A375 (cell line): ENCODE measurements around a stretch of chr17.

DNA sequence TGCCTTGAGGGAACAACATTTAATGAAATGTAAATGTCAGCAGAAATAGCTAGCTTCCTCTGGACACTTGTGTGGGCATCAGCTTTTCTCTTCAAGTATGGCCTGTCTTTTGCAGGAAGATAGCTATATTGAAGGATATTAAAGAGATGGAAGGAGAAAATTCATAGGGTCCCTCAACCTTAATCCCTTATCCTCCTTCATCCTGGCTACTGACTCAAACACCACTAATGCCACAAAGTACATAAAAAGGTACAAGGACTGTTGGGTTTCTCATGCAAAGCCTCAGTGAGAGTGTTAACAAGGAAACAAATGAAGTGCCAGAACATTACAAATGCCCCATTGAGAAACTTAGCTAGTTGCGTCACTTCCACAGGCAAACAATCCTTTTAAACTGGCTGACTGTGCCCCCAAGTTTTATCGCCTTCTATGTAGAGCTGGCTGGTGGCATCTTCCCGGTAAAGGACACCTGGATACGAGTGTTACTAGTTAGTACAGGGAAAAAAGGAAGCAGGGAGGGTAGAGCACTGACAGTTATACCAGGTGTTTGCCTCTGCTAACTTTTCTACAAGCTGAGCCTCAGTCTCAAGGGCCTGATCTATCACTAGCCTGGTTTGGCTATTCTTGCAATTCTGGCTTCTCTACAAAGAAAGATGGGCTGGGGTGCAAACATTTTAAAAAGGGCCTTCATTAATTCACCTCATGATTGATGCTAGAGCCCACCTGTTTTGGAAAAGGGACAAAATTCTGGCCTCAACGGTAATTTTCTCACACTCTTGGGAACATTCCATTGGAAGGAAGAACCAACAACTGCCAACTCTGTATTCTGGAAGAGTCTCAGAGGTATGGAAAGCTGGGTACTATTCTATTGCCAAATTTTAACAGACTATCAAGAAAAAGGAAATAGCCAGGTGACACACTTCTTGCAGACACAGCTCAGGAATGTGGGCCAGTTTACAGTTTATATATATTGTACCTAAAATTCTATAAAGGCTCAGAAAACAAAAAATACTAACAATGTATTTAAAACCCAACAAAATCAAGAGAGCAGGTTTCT is 13.8 kb downstream of the PHF12 start:
- RAMPAGE, long total RNA: no peak

DNA sequence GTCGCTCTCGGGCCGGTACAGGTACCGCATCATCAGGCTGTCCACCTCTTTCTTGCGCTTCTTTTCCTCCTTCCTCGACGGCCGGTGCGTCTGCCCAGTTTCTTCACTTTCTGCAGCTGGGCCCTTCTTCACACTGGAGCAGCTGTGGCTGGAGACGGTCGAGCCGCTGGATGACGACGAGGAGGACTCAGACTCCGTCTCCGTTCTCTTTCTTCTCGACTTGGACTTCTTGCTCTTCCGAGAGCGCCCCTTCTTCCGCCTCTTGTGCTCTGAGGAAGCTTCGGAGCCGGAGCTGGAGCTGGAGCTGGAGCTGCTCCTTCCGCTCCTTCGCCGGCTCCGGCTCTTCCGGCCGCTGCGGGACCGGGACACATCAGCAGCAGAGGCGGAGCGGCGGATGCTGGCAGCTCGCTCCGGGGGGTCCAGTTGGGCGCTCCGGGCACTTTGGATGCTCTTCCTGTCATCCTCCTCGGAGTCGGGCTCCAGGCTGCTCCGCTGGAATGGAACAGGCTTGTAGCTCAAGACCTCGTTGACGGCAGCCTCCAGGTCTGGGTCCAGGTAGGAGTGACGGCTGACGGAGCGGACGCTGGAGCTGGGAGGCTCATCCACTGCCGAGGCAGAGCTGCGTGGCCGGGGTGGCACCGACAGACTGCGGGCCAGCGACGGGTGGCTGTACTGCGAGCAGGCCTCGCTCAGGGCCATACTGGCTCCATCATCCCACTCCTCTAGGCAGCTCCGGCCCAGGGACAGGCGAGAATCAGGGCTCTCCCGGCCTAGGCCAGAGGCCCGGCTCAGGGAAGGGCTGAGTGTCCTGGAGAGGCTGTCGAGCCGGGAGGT is 37.0 kb downstream of the PIPOX start:
- RAMPAGE, long total RNA: no peak

DNA sequence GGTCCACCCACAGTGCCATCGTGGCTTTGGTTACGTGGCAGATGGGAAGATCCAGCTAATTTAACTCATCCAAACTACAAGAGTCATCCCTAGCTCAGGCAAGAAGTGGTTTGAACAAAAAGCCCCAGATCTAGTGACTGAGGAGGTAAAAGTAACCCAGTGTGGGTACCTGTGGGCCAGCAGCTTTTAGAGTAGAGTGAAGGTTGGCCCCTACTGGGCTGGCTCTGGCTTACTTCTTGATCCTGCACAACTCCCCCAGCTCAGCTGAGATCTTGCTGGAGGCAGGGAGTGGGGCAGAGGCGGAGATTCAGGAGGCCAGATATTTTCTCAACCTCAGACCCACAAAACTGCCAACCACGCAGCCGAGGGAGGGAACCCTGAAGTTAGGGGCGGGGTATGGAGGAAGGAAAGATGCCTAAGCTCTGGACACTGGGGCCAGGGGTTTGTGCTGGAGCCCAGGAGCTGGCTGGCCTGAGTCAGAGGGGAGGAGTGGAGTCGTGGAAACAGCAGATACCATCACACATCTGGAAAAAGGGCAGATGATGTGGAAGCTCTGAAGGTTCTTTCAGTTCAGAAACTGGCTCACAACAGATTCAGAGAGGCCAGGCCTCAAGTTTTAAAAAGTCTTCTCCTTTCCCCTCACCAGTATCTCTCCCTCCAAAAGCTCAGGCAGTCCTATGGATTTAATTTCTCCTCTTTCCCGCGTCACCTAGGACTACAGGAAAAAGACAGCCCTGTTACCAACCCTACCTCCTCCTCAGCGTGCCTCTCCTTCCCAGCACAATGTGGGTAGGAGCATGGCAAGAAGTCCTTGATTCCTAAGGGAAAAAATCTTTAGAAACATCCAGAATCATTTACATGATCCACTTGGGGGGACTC is 48.2 kb downstream of the MYO18A start:
- RAMPAGE, long total RNA: no peak

DNA sequence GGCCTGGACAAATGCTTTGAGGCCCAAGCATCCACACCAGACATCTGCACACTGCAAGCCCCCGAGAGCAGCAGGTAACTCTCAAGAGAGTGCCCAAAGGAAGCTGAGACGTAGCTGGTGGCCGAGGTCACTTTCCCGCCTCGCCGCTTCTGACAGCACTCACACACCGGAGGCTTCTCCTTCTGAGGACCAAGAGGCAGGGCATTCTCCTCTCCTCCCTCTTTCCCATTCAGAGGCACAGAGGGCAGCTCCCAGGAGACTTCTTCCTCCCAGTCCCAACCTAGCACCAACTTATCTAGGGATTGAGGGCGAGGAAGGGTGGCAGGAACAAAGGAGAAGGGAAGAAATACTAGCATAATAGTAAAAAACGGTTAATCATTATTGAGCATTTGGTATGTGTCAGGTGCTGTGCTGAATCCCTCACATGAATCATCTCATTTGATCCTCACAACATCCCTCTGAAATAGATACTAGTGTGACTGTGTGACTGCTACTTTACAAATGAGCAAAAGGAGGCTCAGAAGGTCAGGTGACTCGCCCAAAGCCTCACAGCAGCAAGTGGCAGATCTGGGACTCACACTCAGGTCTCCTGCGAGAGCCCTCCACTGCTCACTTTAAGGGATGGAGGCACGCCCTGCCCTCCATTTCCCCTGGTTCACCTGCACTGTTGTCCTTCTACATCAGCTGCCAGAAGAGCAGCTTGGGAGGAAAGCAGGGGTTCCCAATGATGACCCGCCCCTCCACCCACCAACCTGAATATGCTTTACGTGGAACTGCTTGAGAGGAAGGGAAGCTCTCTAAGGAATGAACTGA is 41.8 kb downstream of the MYO18A start:
- RAMPAGE, long total RNA: no peak

DNA sequence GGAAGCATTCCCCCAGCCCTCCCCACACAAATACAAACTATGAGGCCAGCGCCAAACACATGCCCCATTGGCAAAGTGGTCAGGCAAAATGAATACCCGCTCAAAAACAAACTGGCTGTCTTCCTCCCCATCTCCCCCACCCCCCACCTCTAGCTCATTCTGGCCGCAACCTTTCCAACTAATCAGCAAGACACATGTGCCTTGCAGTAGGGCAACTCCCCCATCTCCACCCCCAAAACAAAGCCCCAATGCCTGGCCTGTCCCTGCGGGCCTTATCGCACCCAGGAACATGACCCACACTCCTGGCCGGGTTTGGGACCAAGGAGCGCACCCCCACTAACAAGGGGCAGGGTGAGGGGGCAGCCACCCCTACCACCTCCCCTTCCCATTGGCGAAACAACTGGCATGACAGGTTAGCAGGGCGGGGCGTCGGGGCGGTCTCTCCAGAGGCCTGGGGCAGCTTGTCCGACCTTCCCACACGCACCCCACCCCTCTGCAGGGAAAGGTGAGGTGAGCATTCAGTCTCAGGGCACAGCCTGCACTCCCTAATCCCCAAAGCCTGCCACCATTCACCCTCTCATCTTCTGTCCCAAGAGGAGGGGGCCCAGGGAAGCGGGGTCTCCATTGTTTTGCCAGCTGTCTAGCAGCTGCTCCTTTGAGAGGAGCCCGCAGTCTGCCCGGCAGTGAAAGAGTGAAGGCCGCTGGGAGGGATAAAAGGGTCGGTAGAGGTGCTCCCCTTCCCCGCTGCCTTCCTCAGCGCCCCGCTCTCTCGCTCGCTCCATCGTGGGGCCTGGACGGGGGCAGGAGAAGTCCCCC is 860 bp downstream of the MYO18A start:
- RAMPAGE, long total RNA: no peak

GRCh38 chr17:29260104-29260850 is 13.6 kb downstream of the CRYBA1 start:
- RAMPAGE, long total RNA: no peak

GRCh38 chr17:29292086-29293319 is 1.4 kb downstream of the NUFIP2 start:
- RAMPAGE, long total RNA: no peak

GRCh38 chr17:29632326-29633004 is 9.8 kb upstream of the CORO6 start:
- RAMPAGE, long total RNA: no peak

DNA sequence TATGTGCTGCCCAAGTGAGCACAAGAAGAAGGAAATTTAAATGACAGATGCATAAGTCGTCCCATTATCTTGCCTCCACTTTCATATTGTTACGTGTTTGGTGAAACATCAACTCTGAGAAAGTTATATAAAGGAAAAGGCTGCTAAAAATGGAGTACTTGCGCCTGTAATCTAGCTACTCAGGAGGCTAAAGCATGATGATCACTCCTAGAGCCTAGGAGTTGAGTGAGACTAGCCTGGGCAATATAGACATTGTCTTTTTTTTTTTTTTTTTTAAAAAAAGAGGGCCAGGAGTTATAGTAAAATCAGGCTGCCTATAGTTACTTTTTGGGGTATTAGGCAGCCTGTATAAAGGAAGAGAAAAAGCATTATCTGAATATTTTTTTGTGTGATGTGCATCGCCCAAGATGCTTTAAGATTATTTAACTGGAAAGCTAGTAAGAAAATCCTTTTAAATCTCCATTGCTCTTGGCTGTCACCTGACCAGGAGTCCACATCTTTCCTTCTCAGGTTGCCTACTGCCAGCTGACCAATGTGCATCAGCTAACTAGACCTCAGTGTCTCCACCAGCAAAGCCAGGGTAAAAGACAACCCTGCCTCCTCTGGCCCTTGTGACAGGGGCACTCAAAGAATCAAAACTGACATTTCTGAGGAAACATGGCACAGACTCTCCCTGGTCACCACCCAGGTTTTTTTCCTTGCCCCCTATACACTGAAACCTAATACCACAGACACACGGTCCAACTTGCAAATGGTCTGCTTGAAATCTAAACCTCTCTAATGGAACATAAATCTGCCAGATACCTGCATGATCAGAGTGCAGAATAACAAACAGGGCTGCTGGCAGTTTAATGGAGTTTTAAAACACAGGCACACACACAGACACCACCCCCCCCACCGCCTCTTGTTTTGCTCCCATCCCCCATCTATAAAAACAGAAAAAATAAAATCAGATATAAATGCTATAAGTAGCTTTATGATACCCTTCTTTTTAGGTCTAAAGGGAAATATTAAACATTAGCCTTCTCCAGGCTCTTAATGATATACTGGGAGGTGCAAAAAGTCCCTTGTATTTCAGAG is 19.3 kb upstream of the CORO6 start:
- RAMPAGE, long total RNA: no peak

DNA sequence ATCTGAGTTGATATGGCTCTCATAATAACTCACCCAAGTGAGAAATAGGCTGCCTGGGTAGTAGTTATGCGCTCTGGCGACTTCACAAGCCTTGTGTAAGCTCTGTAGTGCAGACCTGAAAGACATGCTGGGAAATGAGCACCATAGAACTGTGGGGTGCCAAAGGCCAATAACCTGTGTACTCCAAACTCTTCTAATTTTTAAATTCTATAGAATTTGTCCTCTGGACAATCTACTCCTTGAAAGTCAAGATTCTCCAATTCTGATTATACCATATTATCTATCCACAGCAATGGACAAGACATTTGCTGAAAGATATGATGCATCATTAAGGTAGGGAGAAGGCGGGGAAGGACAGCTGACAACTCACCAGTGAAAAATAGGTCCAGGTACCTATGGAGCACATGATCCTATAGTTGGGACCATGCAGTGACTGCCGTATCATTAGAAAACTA is 49.3 kb upstream of the CORO6 start:
- RAMPAGE, long total RNA: no peak

GRCh38 chr17:29690757-29691347 is 68.1 kb upstream of the CORO6 start:
- RAMPAGE, long total RNA: no peak

DNA sequence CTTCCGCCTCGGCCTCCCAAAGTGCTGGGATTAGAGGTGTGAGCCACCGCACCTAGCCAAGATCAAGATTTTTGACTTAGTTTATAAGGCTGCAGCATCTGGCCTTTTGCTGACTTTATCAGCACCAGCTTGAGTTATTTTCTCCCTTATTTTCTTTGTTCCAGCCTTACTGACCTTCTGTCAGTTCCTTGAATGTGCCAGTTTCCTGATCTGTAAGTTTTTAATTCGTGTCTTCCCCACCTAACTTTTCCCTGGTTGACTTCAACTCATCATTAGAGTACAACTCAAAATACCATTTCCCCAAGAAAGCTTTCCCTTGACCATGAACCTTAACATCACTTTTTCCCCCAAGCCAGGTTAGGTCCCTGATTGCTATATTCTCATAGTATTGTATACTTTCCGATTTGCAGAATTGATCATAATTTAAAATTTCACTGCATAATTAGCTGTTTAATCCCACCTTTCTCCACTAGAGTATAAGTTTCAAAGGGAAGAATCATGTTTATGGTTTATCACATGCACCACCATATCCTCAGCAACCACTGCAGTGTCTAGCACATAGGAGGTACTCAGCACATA is 99.9 kb downstream of the SSH2 start:
- RAMPAGE, long total RNA: no peak

DNA sequence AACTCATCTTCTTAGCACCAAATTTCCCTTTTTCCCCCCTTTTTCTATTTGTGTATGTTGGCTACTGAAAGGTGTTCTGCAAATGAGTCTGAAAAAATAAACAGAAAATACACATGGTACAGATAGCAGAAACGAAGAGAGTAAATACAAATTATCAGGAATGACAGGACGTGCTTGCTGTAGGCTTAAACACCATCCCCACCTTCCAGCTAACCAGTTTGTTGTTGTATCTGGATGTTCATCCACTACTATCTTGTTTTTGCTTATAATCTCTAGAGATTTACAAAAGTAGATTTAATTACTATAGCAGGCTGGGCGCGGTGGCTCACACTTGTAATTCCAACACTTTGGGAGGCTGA is 87.1 kb downstream of the SSH2 start:
- RAMPAGE, long total RNA: no peak

- RAMPAGE, long total RNA: no peak
These were observed 28.1 kb downstream of the SSH2 start for GRCh38 chr17:29901754-29902405.

- RAMPAGE, long total RNA: no peak
These were observed 116.6 kb downstream of the CRLF3 start for GRCh38 chr17:30707517-30708608.

- RAMPAGE, long total RNA: no peak
These were observed 12.8 kb upstream of the RNF135 start for GRCh38 chr17:30957782-30958733.

DNA sequence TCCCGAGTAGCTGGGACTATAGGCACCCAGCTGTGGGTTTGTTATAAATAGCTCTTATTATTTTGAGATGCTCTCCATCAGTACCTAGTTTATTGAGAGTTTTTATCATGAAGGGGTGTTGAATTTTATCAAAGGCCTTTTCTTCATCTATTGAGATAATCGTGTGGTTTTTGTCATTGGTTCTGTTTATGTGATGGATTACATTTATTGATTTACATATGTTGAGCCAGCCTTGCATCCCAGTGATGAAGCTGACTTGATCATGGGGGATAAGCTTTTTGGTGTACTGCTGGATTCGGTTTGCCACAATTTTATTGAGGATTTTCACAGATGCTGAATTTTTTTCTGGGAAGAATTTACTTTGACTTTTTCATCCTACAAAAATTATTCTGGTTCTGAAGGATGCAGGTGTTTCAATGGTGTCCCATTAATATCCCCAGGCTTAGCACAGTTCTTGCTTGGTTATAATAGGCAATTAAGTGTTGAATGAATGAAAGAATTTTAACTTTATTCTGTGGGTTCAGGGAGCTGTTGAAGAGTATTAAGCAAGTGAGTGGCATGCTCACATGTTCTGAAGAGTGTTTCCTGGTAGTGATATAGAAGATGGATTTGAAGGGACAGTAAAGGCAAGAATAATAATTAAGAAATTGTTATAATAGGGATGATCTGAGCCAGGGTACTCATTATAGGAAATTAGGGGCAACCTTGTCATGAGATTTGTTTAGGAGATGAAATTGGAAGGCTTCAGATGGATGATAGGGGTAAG is 26.9 kb downstream of the NF1 start:
- RAMPAGE, long total RNA: no peak

GRCh38 chr17:31225004-31225355 is 72.1 kb downstream of the OMG start:
- RAMPAGE, long total RNA: no peak

DNA sequence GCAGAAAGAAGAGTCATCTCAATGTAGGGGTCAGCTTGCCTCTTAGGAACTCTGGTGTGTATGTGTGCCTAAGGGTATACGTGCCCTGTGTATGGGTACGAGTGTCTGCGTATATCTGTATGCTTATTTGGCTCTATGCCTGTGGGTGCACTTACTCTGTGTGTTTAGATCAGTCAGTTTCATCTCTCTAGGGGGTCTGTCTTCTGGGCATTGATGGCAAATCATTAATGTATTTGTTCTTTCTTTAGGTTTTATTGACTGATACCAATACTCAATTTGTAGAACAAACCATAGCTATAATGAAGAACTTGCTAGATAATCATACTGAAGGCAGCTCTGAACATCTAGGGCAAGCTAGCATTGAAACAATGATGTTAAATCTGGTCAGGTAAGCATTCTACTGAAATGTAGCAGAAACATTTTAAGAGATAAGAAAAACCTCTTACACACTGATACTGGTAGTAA is 67.4 kb downstream of the OMG start:
- RAMPAGE, long total RNA: no peak

DNA sequence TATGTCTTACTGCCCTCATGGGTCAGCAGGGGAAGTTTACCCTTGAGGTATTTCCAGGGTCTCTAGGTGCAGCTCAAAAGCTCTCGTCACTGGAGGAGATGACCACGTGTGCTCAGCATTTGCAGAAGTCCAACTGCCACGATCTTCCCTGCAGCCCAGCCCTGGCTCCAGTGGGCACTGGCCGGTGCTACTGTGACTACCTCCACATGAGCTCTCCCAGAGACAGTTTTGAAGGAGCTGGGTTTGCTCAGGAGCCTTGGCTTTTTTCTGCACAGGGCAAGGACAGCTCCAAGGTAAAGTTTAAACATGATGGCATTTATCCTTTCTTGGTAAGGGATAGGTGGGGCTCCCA is 186.1 kb downstream of the RAB11FIP4 start:
- RAMPAGE, long total RNA: no peak